Smooth muscle cell (in vitro differentiated cells): ENCODE measurements around a stretch of chr2.

- RAMPAGE, long total RNA: no peak
Measured at GRCh38 chr2:47028237-47028731, 87.3 kb downstream of the TTC7A start.

- RAMPAGE, long total RNA: no peak
Measured at GRCh38 chr2:47054239-47055188, 100.6 kb downstream of the STPG4 start.

- RAMPAGE, long total RNA: no peak
Measured at GRCh38 chr2:47065498-47066194, 89.5 kb downstream of the STPG4 start.

GRCh38 chr2:47075295-47075877 lies 79.7 kb downstream of the STPG4 start:
- RAMPAGE, long total RNA: no peak

GRCh38 chr2:47077318-47077595 lies 77.9 kb downstream of the STPG4 start:
- RAMPAGE, long total RNA: no peak

GRCh38 chr2:47077596-47078064 lies 77.5 kb downstream of the STPG4 start:
- RAMPAGE, long total RNA: no peak

- RAMPAGE, long total RNA: no peak
Measured at GRCh38 chr2:47174092-47174502, 2.2 kb downstream of the CALM2 start.

GRCh38 chr2:47271541-47271960 lies 95.2 kb upstream of the CALM2 start:
- RAMPAGE, long total RNA: no peak

GRCh38 chr2:47310009-47311157 lies 58.7 kb upstream of the EPCAM start:
- RAMPAGE, long total RNA: no peak

GRCh38 chr2:47334819-47335727 lies 34.0 kb upstream of the EPCAM start:
- RAMPAGE, long total RNA: no peak

DNA sequence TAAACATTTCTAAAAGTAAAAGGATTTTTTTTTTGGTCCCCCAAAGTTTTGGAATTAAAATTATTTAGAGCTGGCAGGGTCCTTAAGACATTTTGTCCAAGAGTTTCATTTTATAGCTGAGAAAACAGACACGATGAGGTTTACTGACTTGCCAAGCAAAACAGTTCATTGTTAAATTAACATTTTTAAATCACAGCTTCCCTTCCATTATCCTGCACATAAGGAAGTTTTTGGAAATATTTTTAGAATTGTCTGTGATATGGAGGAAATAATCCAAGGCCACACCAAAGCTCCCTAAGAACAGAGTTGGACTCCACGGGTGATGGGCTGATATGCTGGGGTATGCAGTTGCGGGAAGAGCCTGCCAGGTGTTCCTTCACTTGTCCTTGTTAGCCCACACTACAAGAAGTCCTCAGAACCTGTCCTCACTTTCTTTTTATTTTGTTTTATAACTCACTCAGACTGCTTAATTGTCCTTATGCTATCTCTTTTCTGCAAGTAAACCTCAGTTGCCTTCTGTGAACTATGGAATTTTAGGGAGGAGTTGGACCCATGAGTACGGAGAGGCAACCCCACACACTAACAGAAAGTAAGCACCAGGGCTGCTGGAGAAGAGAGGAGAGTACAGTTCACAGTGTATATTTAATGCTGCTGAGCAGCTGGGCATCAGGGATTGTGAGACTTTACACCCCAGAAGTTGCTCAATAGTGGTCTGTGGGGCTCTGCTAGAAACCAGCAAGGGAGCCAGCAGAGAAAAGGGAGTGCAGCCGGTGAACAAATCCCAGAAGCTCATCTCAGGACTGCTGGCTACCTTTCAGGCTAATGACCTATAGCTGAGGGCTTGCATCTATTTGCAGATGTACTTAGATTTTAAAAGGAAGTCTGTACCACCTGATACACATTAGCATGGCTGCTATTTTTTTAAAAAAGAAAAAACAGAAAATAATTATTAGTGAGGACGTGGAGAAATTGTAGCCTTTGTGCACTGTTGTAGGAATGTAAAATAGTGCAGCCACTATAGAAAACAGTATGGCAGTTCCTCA lies 64.7 kb upstream of the FOXN2 start:
- RAMPAGE, long total RNA: no peak

DNA sequence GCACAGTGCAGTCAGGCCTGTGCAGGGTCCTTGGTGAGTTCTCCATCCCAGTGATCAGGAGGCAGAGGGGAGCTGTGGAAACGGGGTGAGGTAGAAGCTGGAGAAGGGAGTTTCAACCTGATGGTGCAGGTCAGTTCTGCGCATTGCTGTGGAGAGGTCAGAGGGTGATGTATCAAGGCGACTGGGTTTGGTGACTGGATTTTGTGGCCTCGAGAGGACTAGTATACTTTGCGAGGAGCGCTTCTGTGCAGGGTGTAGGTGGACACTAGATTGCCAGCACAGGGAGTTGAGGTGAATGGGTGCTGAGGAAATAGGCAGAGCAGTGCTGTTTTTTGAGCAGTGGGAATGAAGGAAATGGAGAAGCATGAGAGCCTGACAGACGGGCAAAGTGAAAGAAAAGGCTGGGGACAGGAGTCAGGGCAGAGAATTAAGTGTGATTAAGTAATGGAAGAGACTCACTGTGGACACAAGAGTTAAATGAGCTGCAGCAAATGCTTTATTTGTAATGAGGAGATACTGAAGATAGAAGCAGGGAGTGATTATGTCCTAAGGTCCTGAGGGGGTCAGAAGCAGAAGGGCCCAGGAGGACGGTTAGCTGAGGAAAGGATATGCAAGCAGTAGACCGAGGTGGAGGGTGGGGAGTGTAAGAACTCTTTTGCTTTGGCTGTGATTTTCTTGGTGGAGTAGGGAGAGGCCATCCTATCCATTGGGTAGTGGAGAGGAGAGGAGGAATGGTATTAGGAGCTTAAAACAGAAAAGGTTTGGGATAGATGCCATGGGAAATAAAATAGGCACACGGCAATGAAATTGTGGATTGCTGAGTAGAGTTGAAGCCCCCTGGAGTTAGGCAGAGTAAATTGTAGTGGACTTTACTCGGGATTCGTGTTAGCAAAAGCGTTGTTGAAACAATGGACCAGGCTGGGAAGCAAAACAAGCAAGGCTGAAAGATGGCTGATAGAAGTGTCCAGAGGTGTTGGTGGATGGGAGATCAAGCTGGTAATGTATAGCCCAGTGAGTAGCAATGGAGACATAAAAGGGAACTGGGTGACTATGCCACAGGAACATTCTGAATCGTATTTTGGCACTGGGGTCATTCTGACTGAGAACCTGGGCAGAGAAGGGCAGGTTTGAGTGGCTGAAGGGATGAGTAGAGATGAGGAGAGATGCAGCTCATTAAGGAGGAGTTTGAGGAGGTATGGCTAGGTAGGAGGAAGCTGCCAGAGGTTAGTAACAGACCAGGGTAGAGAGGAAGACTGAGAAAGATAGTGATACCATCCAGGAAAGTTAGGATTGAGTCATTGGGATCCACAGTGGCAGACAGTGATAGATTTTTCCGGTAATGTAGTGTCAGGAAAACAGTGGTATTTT lies 23.1 kb downstream of the PPP1R21 start:
- RAMPAGE, long total RNA: no peak

GRCh38 chr2:48508253-48508879 lies 21.6 kb upstream of the STON1 start:
- RAMPAGE, long total RNA: no peak

GRCh38 chr2:48528948-48529644 lies 858 bp upstream of the STON1 start:
- RAMPAGE, long total RNA: no peak

DNA sequence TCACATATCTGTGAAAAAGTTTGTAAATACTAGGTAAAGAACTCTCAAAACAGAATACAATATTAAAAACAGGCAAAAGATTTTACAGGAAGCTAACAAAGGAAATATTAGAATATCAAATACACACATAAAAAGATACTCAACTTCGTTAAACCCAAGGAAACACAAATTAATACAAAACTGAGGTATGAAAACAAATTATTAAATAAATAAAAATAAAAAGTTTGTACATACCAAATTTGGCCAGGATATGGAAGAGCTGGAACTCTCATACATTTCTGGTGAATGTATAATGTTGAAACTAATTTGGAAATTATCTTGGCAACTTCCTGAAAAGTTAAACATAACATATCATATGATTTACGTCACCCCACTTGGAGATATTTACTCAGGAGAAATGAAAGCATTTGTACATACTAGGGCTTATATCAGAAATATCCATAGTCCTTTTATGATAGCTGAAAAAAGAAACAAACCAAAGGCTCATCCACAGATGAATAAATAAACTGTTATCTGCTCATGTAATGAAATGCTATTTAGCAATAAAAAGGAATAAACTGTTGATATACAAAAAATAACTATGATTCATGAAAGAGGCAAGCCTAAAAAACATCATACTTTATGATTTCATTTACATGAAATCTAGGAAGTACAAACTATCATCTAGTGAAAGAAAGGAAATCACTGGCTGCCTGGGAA lies 318.1 kb upstream of the NRXN1 start:
- RAMPAGE, long total RNA: no peak

- RAMPAGE, long total RNA: no peak
Measured at GRCh38 chr2:52400737-52400950, 1367.0 kb upstream of the CHAC2 start.

DNA sequence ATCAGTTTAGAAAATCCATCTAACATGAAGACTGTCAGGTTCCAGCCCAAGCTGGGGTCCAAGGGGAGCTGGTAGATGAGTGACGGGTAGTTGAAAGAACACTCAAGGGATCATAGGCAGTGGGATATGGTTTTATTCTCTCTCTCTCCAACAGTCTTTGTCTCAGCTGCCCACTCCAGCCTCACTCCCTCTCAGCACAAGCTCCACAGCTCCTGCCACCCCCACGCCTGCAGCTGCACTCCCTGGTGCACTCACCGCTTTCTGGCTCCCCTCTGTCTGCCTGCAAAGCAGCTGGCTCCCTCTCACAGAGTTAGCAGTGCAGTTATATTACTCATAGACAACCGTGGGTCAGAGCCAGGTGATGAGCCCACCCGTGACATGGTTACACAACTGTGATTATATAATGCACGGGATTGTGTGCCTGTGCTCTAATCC lies 277.0 kb upstream of the CHAC2 start:
- RAMPAGE, long total RNA: no peak

GRCh38 chr2:53897715-53898562 lies 38.2 kb upstream of the GPR75 start:
- RAMPAGE, long total RNA: no peak

DNA sequence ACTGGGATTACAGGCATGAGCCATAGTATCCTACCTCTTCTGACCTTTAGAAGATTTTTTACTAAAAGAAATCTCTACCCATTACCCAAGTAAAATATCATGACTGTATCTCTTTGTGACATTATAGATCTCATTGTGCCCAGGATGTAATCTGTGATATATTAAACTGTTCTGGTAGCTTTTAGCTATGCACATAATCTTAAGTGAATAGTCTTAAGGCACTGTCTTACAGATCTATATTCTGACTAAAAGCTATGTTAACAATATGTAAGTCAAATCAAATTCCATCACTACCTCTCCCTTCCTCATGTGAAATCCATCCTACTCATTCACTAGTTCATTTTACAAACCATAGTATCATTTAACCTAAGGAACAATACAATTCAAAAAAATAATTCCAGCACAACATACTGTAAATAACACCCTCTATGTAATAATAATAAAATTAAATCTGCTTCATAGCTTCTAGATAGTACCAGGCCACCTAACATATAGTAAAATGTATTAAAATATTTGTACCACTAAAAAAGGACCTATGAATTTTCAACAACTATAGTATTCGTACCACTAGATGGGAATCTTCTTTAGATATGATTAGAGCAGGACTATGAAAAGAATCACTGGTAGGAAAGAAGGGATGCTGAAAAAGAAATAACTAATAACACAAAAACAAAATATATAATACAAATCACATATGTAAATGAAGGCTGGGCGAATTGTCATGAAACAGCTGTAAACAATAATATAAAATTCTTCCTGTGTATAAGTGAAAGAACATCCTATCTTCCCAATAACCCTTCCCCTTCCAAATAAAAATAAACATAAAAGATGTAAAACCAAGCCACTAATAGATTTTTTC lies 53.2 kb upstream of the GPR75 start:
- RAMPAGE, long total RNA: no peak

GRCh38 chr2:53994600-53995270 lies 23.8 kb downstream of the ACYP2 start:
- RAMPAGE, long total RNA: no peak